ENCODE measurements around a stretch of chr7.

- RRBS = no CpG with 5 or more reads among the region's 7 CpGs
These were observed 42.7 kb downstream of the DLD start for GRCh38 chr7:107933289-107934444.

DNA sequence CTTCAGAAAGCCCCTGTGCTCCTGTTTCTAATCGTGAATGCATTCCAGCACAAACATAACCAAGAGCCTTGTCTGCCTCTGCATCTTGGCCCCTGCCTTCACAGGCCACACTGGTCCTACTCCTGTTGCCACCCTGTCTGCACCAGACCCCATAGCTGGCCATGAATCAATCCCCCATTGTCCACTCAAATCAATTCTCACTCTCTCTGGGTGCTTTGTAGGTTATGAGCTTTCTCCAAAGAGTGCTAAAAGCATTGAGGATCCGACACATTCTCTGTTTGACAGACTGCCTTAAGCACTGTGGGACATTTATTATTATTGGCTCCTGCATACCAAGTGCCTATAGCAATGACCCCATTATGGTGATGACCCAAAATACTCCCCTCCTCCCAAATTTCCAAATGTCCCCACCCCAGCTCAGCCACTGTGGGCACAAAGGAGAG is 55.5 kb downstream of the LAMB1 start:
- RRBS = no CpG with 5 or more reads among the region's 2 CpGs

DNA sequence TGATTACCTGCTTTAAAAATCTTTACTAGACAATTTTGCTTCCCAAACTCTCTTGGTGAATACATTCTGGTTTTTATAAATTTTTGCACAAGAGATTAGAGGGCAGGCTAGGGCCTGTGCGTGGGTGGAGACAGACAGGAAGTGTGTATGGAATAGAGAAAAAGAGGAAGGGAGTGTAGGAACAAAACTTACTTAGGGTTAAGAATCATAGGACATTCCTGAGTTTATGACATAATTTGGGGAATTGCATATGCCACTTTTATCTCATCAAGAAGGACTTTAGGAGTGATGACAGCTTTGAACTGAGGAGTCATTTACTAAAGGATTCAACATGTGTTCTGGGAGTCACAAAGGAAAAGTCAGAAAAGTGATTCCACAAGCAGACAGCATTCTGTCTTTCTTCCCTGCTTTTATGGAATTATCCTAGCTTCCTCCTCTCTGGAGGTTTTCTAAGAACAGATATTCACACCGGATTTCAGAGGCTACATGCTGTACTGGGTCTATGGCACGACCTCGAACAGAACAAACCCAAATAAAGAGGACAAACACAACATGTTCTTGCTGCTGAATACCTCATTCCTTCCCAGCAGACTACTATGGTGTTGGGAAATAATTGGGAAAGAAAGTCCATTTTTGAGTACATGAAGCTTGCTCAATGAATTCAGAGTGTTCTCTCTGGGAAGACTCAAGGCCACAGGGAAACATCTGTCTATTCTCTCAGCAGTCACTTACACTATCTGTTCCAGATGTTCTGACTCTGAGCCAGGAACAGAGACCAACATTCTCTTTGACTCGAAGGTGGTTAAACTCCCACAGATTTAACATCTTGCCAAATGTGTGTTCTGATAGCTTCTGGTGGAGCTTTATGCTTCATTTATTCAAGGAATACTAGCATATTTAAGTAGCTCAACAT is 31.1 kb downstream of the LAMB1 start:
- RRBS = no CpG with 5 or more reads among the region's 5 CpGs

DNA sequence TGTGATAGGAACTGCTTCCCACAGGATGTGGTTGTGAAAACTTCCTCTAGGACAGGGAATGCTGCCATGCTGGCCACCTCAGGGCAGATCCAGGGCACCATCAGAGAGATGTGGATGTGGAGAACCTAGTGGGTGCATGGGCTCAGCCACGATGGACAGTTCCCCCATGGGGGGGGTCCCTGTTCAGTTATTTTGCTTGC is 36.3 kb downstream of the LAMB4 start:
- RRBS = no CpG with 5 or more reads among the region's 1 CpG

GRCh38 chr7:108292929-108293900 is 163.0 kb downstream of the NRCAM start:
- RRBS = no CpG with 5 or more reads among the region's 11 CpGs

- RRBS = under 1% methylated on average over 2 of the region's 22 CpGs
These were observed 580 bp downstream of the PNPLA8 start for GRCh38 chr7:108525129-108525980.

DNA sequence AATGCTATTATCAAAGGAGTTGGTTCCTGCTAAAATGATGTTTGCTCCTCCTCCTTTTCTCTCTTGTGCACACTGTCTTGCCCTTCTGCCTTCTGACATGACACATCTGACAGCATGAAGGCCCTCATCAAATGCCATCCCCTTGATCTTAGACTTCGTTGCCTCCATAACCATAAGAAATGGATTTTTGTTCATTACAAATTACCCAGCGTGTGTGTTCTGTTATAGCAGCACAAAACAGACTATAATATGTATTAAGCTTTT is 794.1 kb downstream of the DNAJB9 start:
- RRBS = no CpG with 5 or more reads among the region's 2 CpGs

GRCh38 chr7:110523103-110523302 is 567.9 kb upstream of the LRRN3 start:
- RRBS = no CpG with 5 or more reads among the region's 2 CpGs

DNA sequence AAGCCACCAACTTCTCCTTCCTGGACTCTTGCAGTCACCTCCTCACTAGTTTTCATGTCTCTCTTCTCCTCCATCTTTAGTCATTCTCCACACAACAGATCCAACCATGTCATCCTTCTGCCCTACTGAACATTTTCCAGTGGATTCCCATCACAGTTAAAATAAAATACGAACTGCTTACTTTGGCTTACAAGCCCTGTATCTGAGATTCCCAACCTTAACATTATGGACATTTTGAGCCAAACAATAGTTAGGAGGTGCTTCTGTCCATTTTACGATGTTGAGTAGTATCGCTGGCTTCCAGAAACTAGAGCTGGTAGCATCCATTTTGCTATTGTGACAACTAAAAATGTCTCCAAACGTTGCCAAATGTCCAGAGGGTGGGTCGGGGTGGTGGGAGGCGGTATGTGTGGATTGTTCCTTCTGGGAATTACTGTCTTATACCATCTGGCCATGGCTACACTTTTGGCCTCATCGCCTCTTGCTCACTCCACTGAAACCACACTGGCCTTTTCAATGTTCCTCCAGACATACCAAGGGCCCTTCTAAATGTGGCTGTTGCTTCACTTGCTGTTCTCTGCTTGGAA is 190.4 kb upstream of the LRRN3 start:
- RRBS = no CpG with 5 or more reads among the region's 7 CpGs

DNA sequence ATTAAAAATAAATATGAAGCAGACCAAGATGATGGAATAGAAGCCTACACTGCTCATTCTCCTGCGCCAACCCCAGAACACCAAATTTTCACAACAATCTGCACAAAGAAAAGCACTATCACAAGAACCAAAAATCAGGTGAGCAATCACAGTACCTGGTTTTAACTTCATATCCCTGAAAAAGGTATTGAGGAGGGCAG is 316.0 kb upstream of the IMMP2L start:
- RRBS = no CpG with 5 or more reads among the region's 1 CpG

- RRBS = no CpG with 5 or more reads among the region's 15 CpGs
These were observed 251.6 kb downstream of the DOCK4 start for GRCh38 chr7:111954427-111955158.

DNA sequence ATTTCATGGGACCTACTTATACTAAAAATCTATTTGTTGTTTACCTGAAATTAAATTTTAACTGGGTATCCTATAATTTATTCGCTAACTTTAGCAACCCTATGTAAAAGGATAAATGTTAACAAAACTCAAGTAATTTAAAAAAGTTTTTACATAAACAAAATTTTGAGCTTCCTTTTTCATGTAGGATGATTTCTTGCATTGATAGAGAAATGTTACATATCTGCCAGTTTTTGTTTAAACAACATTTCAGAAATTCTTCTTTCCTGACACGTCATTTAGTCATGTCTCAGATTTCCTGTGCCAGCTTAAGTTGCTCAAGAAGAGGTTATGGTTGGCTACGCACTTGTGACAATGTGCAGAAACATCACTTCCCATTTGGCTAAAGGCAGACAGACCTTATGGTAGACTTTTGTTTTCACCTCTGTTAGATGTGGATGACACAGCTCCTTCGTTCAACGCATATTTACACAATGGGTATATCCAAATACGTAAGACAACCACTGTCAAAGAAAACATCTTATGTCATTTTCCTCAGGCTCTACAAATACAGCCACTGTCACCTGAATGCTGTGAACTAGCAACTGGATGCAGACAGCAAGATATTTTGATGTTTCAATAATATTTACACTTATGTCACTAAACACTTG is 125.8 kb downstream of the DOCK4 start:
- RRBS = no CpG with 5 or more reads among the region's 6 CpGs

DNA sequence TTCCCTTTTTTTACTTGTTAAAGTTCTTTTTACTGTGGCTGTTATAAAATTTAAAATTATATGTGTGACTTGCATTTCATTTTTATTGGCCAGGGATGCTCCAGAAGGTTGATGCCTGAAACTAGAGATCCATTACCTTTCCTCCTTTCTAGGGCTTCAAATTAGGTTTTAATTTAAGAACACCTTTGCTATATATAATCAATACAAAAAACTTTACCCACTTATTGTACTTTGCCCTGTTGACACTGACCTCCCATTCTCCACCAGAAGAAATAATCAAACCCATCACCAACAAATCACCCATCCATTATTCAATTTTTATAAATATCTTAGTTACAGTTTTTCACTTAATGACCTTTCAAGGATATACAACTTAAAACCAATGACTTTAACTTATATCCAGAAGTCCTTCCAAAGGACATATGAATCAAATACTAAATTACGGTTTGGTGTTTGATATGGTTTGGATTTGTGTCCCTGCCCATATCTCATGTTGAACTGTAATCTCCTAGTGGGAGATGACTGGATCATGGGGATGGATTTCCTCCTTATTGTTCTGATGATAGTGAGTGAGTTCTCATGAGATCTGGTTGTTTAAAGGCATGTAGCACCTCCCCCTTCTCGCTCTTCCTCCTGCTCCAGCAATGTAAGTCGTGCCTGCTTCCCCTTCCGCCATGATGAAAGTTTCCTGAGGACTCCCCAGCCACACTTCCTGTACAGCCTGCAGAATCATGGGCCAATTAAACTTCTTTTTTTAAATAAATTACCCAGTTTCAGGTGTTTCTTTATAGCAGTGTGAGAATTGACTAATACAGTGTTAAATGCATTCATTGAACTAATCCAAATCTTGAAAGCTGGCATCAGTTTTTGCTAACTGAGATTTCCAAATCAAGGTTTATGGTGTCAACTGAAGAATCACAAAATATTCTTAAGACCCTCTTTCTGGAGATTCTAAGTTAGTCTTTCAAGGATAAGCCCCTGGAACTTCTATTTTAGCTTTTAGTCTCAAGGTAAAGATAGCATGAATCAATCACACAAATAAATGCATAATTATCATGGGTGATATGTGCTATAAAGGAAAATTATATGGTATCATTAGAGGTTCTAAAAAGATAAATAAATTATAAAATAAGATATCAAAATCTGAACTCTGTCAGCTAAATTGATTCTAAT is 116.7 kb downstream of the DOCK4 start:
- RRBS = no CpG with 5 or more reads among the region's 4 CpGs

- RRBS = no CpG with 5 or more reads among the region's 4 CpGs
These were observed 91.1 kb downstream of the LSMEM1 start for GRCh38 chr7:112571782-112572315.

- RRBS = no CpG with 5 or more reads among the region's 6 CpGs
These were observed 1.0 kb upstream of the BMT2 start for GRCh38 chr7:112940726-112941112.

- RRBS = no CpG with 5 or more reads among the region's 3 CpGs
These were observed 129.5 kb upstream of the PPP1R3A start for GRCh38 chr7:114048354-114048704.

DNA sequence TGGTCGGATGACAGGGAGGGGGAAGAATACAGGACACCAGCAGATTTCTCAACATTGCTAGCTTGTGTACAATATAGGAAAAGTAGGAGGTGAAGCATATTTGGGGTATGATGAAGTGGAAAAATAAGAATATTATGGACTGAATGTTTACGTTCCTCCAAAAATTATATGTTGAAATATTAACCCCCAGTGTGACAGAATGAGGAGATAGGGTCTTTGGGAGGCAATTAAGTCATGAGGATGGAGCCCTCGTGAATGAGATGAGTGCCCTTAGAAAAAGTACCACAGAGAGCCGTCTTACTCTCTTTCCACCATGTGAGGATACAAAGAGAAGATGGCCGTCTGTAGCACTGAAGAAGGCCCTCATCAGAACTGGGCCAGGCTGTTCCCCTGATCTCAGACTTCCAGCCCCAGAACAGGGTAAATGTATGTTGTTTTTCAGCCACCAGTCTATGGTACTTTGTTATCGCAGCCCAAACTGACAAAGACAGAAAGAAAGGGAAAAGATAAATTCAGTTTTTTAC is 202.2 kb upstream of the PPP1R3A start:
- RRBS = no CpG with 5 or more reads among the region's 6 CpGs

DNA sequence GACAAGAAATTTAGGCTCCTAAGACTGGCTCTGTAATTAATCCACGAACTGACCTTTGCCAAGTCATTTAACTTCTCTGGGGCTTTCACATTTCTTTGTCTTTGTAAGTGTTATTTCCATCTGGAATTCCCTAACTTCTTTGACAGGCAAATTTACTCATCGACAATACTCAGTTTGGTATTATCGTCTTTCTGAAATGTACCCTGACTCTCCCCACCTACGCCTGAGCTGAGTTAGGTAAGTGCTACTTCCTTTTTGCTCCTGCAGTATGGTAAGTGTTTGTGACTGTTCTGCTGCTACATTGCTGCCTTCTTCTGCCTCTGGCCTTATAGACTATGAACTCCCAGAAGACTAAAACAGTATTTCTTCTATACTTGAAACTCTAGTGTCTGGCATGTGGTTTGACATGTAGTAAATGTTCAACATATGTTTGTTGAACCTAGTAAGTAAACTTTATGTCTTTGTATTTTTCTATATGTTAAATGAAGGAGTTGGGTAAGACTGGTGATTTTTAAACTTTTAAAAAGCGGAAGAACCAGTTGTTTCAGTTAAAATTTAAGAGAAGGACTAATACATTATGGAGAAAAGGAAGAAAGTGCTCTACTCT is 5.4 kb upstream of the MDFIC start:
- RRBS = no CpG with 5 or more reads among the region's 5 CpGs

DNA sequence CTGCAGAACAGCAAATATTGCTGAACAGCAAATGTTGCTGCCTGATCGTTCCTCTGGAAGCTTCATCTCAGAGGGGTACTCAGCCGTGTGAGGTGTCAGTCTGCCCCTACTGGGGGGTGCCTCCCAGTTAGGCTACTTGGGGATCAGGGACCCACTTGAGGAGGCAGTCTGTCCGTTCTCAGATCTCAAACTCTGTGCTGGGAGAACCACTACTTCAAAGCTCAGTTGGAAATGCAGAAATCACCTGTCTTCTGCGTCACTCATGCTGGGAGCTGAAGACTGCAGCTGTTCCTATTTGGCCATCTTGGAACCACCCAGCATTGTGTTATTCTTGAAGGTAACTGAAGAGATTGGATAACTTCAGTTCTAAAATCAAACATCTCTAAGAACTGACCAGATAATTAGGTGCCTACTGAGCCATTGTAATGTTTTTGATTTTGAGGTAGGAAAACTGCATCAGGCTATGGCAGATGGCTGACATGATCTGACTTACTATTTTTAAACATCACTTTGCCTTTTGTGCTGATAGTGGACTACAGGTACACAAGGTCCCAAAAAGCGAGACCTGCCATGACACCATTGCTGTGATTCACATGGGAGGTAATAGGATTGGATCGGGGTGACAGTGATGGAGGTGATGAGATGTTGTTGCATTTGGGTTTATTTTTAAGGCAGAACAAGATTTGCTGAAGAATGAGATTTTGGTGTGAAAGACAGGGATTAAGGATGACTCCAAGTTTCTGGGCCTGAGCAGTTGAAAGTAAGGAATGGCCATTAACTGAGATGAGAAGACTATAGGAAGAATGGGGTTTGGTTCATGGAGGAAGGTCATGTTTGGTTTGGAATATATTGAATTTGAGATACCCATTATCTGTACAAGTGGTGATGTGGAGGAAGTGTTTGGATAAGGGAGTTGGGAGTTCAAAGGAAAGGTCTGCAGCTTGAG is 74.0 kb downstream of the MDFIC start:
- RRBS = no CpG with 5 or more reads among the region's 6 CpGs